ENCODE measurements around the genes HHIP, REELD1 and PRMT9.

DNA sequence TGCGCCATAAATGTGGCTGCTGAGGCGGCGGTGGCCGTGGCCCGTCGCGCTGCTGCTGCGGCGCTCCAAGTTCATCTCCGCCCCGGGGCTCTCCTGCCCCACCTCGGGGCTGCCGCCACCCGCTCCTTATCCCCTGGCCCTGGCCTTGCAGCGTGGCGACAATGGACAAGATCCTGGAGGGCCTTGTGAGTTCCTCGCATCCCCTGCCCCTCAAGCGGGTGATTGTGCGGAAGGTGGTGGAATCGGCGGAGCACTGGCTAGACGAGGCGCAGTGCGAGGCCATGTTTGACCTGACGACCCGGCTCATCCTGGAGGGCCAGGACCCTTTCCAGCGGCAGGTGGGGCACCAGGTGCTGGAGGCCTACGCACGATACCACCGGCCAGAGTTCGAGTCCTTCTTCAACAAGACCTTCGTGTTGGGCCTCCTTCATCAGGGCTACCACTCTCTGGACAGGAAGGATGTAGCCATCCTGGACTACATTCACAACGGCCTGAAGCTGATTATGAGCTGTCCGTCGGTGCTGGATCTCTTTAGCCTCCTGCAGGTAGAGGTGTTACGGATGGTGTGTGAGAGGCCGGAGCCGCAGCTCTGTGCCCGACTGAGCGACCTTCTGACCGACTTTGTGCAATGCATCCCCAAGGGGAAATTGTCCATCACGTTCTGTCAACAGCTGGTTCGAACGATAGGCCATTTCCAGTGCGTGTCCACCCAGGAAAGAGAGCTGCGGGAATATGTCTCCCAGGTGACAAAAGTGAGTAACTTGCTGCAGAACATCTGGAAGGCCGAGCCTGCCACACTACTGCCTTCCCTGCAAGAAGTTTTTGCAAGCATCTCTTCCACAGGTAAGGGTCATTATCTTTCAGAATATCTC is 809 bp downstream of the USP38 start:
- PRO-cap, result no peak

- PRO-cap, result no peak
These were observed 35.8 kb downstream of the GAB1 start for GRCh38 chr4:143372192-143373073.

DNA sequence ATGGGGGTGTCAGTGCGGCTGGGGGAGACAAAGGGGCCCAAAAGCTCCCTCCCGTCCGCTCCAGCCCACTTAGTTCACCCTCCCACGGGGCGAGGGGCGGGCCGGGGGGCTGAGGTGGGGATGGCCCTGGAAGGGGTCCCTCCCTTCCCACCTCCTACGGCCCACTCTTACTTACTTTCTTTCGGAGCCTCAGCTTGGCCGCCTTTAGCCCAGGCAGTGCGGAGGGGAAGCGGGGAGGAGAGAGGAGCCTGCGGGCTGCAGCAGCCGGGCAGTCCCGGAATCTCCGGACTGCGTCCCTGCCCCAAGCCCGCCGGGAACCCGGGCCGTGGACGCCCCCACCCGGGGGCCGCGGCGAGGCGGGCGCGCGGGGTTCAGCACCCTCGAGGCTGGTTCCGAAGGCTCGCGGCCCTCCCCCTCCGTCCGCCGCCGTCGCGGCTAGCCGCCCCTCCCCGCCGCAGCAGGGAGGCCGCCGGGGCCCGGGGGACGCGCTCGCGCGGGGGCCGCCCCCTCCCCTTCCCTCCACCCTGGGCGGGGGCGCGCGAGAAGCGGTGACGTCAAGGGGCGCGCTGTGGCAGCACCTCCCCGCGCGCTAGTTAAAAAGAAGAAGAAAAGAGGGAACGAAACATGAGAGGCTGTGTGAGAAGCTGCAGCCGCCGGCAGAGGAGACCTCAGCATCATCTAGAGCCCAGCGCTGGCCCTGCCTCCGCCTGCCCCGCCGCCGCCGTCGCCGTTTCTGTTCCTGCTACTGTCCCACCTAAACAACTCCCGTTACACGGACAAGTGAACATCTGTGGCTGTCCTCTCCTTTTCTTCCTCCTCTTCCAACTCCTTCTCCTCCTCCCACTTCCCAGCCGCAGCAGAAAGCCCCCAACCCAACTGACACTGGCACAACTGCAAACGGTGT is at the start of gene HHIP:
HHIP (plus strand) TSS at position 625 of the 904 bp plus-strand sequence.
- PRO-cap, result bidirectional peak, plus-strand start at position 625 of the sequence, minus-strand start at position 437 of the sequence

GRCh38 chr4:144647596-144648551 is 1.9 kb downstream of the HHIP start:
- PRO-cap, result no peak

- PRO-cap, result no peak
These were observed 5.9 kb downstream of the SMAD1 start for GRCh38 chr4:145487563-145487992.

- PRO-cap, result unidirectional peak, minus-strand start at chr4:145619768
These were observed 302 bp downstream of the MMAA start for GRCh38 chr4:145619537-145619836.

GRCh38 chr4:145919965-145920603 is 18.5 kb downstream of the ZNF827 start:
- PRO-cap, result no peak

- PRO-cap, result no peak
These were observed 53.8 kb upstream of the LSM6 start for GRCh38 chr4:146121585-146122277.

DNA sequence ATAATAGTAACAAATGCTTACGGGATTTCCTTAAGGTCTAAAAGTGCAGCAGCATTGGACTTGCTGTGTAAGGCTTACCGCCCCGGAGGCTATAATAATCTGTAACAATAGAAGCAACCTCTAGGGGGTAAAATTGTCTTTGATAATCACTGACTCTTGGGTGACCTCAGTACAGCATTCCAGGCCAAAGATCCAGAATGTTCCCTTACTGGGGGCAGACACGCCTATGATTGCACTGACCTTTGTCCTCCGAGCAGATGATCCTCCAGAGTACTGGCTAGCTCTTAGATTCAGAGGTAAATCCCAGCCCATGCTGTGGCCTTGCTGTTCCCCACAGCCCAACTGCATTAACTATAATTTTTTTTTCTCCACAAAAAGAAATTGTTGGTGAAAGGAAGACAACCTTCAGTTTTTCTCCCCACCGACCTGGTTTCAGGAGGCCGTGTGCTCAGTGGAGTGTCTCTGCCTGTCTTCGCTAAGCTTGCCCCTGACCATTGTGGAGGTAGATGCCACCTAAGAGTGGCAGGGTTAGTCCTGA is 16.6 kb downstream of the LSM6 start:
- PRO-cap, result no peak

- PRO-cap, result no peak
These were observed at the start of gene REELD1 for GRCh38 chr4:146214302-146214645. TSS of gene REELD1 (plus strand) at chr4:146214538.

DNA sequence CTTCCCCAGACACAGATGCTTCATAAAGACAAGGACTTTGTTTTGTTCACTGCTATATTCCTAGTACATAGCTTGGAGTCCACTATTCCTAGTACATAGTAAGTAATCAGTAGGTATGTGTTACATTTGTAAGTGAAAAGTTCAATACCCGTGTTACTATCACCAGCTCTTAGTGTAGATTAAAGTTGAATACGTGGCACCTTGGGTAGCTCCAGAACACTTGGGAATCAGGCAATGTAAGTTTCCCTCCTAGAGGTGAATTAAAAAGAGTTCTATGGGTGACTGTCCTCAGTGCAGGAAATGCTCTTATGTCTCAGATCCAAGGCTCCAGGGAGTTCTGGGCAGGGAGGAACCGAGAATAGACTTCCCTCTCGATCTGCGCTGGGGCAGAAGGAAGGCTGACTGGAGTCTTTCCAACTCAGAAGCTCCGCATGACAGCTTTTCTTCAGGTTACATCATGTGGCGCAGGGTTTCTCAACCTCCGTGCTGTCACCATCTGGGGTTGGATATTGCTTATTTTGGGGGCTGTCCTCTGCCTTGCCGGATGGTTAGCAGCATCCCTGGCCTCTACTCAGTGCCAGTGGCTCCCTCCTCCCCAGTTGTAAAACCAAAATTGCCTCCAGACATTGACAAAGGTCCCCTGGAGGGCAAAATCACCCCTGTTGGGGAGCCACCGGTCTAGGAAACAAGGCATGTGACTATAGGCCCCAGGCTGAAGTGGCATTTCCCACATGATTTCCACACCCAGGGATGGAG is 21.2 kb downstream of the REELD1 start:
- PRO-cap, result no peak

DNA sequence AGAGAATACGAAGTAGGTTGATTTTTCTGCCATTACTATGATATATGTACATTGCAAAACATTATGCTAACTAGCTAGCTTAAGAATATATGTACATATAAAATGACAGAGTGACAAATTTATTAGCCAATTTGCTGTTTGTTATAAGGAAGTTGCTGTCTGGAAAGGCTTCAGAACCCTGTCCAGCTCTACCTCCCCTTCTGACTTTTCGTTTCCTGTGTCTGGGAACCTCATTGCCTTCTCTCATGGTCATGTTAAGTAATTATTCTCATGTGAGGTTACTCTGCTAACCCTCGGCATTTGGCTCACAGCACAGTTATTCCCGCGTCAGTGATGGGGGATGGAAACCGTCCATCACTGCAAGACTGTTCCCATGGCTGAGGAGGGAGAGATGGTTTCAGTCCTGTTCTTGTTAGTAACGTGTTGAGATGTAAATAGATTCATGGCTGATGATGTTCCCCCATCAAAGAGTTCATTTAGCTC is 11.8 kb downstream of the EDNRA start:
- PRO-cap, result no peak

GRCh38 chr4:147528726-147529314 is 47.9 kb downstream of the EDNRA start:
- PRO-cap, result no peak

DNA sequence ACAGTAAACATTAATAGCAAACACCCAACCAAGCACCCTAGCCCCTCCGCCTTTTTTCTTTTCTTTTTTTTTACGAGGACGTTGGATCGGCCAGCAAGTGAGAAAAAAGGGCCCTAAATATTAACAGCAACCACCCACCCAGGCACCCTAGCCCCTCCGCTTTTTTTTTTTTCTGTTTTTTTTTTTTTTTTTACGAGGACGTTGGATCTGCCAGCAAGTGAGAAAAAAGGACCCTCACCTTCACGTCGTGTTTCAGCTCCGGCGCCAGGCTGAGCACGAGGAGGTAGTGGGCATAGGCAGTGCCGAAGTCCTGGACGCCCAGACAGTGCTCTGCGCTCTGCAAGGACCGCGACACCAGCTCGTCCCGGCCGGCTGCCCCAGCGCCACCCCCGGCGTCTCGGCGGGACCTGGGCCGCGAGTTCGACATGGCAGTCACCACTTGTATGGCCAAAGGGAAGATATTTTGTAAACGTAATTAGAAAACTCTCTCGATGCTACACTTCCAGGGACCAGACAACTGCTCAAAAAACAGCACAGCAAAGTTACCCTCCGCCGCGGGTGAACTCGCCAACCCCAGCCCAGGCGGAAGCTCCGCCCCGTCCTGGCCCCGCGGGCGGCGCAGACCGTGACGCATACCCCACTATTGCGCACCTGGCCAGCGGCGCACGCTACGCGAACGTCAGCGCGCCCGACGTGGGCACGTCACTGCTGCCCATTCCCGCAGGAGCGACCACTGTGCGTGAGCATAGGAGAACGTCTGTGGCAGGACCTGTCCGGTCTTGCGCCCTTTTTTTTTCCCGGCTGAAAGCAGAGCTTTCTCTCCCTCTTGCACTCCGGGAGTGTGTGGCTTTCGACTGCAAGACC is at the start of gene PRMT9:
PRMT9 (minus strand) TSS at position 603 of the 864 bp plus-strand sequence.
- PRO-cap, result bidirectional peak, plus-strand start at position 746 of the sequence, minus-strand start at position 603 of the sequence

DNA sequence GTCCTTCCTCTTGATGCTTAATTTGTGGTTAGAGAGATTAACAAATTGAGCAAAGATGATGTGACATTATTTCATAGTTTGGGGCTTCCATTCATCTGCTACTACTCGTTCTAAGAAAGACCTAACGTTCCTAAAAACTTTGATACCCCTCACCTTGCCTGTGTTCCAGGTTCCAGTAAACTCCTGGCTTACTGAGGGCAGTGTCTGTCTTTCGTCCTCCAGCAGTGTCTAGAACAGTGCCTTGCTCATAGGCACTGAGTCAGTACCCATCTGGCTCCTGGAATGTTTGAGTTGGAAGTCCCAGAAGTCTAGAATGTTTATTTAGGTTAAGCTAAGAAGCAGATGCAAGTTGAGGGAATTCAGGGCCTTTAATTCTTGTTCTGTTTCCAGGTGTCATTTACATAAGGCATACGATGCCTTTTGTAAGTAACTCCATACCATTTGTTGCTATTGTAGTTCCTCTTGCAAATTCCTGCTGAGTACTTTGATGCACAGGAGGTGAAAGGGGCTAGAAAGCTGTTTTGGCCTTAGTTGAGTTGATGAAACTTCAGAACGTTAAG is 22.1 kb downstream of the ARHGAP10 start:
- PRO-cap, result no peak

GRCh38 chr4:147866222-147867061 is 134.6 kb downstream of the ARHGAP10 start:
- PRO-cap, result no peak

DNA sequence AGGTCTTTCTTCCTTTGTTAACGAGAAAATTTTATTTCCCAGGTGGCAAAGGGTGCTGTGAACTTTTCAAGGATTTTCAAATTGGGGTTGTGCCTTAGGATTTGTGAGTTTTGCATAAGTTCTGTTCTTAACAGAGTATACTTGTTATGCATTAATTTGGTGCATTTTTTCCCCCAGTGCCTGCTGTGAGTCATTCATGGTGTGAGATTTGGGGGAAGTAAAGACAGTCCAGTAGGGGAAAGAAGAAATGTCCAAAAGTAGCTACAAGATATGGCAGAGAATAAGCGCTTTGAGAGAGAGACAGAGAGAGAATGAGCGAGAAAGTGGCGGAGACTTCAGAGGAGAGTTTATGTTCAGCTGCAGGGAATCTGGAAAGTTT is 239.2 kb downstream of the ARHGAP10 start:
- PRO-cap, result no peak

- PRO-cap, result no peak
These were observed 250.1 kb downstream of the NR3C2 start for GRCh38 chr4:148191948-148192758.

DNA sequence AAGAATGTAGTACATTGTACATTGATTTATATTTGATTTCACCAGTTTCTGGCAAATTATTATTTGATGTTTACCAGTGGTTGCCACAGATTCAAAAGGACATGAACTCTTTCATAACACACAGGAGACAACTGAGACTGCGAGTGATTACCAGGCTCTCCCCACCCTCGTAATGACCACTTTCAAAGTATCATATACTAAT is 158.5 kb downstream of the NR3C2 start:
- PRO-cap, result no peak

DNA sequence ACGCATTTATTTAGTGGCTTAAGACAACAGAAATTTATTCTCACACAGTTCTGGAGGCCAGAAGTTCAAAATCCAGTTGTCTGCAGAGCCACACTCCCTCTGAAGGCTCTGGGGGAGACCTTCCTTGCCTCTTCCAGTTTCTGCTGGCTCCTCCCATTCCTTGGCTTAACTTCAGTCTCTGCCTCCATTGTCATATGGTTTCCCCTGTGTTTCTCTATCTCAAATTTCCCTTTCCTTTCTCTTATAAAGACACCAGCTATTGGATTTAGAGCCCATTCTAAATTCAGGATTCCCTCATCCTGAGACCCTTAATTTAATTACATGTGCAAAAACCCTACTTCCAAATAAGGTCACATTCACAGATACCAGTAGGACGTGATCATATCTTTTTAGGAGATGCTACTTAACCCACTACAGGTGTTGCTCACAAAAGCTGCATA is 44.3 kb downstream of the NR3C2 start:
- PRO-cap, result no peak

Data from Metastatic Pancreatic Carcinoma in the Ovary (tissue), 1 donor.